ENCODE data around the genes ST3GAL5 and CD8A.

- PRO-cap, 6 experiments: peak in 6 of 6 experiments; most common minus-strand start chr2:85888908 (in 4)
- RAMPAGE, long total RNA, 2 experiments: start-site peak on the minus strand in 1 of 2 experiments, at chr2:85888862-85888911 at its widest, 9 reads per replicate
- RRBS: 1% methylated on average over 32 of the region's 102 CpGs
These were observed at the start of gene ST3GAL5 for GRCh38 chr2:85888199-85889087. Gene ST3GAL5, minus strand, starts transcription at chr2:85888990.

DNA sequence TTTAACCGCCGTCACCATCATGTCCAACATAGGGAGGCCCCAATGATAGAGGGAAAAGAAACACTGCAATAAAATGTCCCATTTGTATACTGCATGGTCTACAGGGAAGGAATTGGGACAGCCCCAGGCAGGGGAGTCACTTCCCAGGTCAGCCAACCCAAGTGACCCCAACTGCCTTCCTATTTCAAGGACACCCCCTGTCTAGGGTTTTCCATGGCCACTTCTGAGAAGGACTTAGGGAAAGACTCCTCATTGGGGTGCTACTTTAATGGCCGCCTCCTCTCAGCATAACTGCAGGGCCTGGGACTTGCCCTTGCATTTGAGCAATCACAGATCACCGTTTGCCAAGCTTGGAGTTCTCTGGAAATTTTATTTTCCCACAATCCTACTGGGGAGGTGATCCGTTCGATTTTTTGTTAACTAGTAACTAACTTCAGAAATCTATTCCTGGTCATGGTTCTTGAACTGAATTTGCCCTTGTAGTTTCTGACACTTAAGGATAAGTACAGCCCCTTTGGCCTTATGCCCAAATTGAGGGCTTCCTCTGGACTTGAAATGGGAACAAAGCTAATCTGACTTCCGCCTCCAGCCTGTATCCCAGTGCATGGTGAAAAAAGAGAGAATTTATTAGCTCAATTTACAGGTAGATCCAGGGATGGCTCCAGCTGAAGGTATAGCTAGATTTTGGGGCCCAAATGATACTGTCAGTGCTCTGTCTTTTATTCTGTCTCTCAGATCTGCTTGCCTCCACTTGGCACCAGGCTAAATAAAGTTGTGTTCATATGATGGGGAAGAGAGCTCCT, 60.5 kb upstream of the ST3GAL5 start:
- PRO-cap, 6 experiments: no peak in any of the 6 experiments
- RAMPAGE, long total RNA, 2 experiments: no peak in any of the 2 experiments
- RRBS: no CpG with 5 or more reads among the region's 7 CpGs

GRCh38 chr2:86106466-86106868, 432 bp downstream of the PTCD3 start:
- PRO-cap, 6 experiments: no peak in any of the 6 experiments
- RAMPAGE, long total RNA, 2 experiments: no peak in any of the 2 experiments
- RRBS: no CpG with 5 or more reads among the region's 15 CpGs

DNA sequence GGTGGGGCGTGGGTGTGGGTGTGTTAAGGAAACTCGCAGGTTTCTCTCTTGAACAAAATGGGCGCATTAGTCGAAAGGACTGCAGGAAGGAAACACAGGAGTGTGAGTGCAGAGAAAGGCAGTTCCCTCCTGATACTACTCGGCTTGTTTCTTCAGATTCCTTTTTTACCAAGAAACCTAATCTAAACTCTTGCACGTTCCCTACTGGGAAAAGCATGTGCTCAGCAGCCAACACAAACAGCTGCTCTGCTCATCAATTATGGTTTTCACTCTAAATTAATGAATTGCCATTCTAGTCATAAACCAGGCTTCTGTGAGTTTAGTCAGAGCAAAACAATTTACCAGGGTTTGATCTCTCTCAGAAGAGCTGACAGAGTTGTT, 57.4 kb downstream of the REEP1 start:
- PRO-cap, 6 experiments: peak in 1 of 6 experiments; most common minus-strand start position 152 of the sequence (in 1)
- RAMPAGE, long total RNA, 2 experiments: no peak in any of the 2 experiments
- RRBS: no CpG with 5 or more reads among the region's 6 CpGs

DNA sequence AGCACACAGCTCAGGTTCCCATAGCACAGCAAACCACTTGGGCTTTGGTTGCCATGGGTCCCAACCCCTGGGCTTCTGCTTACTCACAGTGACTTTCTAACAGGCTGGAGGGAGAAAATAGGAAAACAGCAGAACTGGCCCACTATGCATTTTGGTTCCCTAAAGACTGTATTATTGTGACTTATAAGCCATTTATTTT, 46.7 kb downstream of the REEP1 start:
- PRO-cap, 6 experiments: peak in 3 of 6 experiments; most common plus-strand start position 99 of the sequence (in 3)
- RAMPAGE, long total RNA, 2 experiments: no peak in any of the 2 experiments

- PRO-cap, 6 experiments: no peak in any of the 6 experiments
- RAMPAGE, long total RNA, 2 experiments: no peak in any of the 2 experiments
- RRBS: no CpG with 5 or more reads among the region's 7 CpGs
These were observed 42.3 kb downstream of the REEP1 start for GRCh38 chr2:86295134-86295542.

DNA sequence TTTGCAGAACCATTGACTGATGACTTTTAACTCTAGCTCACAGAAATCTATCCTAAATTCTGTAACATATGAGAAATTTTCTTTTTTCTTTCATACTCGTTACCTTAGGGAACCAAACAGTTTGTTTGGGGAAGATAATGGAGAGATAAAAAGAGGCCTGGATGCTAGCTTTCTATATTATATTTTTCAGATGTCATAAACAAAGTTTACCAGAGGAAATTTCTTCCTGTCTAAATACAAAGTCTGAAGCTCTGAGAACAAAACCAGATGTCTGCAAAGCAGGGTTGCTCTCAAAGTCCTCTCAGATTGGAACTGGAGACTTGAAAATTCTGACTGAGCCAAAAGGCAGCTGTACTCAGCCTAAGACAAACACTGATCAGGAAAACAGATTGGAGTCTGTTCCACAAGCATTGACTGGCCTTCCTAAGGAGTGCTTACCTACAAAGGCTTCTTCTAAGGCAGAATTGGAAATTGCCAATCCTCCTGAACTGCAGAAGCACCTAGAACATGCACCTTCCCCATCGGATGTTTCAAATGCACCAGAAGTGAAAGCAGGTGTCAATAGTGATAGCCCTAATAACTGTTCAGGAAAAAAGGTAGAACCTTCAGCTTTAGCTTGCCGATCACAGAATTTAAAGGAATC, 25.1 kb downstream of the KDM3A start:
- PRO-cap, 6 experiments: no peak in any of the 6 experiments
- RAMPAGE, long total RNA, 2 experiments: no peak in any of the 2 experiments
- RRBS: no CpG with 5 or more reads among the region's 3 CpGs

- PRO-cap, 6 experiments: no peak in any of the 6 experiments
- RAMPAGE, long total RNA, 2 experiments: no peak in any of the 2 experiments
- RRBS: no CpG with 5 or more reads among the region's 4 CpGs
These were observed 24.5 kb downstream of the RMND5A start for GRCh38 chr2:86744524-86745028.

DNA sequence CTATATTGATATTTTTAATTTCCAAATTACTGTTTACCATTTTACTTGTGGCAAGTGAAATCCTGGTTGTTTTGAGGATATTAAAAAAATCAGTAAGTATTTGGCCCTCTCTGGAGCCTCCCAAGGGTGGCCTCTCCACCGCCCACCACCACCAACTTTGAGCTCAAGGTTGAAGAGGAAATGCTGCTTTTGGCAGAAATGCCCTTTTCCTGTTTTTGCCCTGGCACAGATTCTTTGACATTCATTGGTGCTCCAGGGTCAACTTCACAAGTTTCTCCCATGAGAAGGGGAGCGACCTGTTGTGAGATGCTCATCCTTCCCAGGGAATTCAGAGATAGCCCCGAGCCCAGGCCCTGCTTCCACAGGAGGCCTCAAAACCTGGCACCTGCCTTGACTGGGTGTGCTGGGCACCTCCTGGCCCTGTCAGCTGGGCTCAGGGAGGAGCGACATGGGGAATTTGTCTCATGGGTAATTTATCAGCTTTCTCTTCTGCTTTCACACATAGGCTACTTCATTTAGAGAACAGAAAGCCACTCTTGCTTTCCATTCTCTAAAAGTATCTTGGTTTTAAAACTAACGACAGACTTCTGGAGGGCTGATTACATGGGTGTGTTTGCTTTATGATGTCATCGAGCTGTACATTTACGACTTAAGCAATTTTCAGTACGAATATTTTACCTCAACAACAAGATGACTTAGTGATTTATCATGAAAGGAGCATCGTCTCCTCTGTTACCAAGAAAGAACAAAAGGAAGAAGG, 6.9 kb downstream of the CD8A start:
- PRO-cap, 6 experiments: no peak in any of the 6 experiments
- RAMPAGE, long total RNA, 2 experiments: no peak in any of the 2 experiments
- RRBS: no CpG with 5 or more reads among the region's 9 CpGs

- PRO-cap, 6 experiments: no peak in any of the 6 experiments
- RAMPAGE, long total RNA, 2 experiments: no peak in any of the 2 experiments
- RRBS: no CpG with 5 or more reads among the region's 14 CpGs
These were observed 5.3 kb downstream of the CD8A start for GRCh38 chr2:86785356-86785938.

- PRO-cap, 6 experiments: no peak in any of the 6 experiments
- RAMPAGE, long total RNA, 2 experiments: no peak in any of the 2 experiments
- RRBS: 7% methylated on average over 12 of the region's 35 CpGs
These were observed at the start of gene CD8A for GRCh38 chr2:86790759-86791173. Gene CD8A, minus strand, starts transcription at chr2:86790913.

DNA sequence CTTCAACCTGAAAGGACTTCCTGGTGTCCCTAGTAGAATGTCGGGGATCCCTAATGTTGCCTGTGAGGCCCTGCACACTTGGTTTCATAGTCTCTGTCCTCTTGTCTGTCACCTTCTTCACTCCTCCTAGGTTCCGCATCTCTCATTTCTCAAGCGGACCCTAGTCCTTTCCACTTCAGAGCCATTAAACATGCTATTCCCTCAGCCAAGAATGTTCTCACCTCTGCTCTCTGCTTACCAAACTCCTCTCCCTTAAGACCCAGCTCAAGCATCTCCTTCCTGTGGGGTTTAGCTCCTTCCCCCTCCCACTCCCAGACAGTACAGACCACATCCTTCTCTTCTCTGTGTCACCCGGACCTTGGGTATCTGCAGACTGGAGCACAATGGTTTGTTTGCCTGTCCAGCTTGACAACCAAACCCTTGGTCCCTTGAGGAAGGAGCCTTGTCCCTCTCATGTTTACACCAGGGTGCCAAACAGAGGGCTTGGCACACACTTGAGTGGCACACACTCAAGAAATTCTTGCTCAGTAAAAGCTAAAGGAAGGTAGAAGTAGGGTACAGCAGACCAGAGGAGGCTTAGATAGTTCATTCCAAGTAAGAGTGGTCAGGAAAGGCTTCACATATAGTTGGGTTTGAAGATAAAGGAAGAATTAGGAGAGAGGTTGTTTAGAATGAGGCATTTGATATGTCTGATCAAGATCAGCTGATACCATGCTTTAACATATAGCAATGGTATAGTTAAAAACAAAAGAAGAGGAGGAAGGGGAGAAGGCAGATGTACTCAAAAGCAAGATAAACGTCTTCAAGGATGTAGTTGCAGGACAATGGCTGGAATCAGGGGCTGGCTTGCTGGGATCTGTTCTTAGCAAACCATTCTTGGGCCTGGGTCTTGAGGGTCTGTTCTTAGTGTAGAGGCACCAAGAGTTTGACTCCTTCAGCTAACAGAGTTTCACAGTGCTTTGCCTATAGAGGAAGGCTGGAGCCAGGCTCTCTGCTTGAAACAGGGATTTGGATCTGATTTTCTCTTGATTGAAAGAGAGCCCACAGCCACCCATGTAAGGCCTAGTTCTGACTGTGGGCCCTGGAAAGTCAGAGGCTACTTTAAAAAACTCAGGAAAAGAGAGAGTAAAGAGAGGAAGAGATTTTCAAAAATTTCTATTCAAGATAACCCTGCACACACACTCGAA, 4.4 kb upstream of the CD8A start:
- PRO-cap, 6 experiments: no peak in any of the 6 experiments
- RAMPAGE, long total RNA, 2 experiments: no peak in any of the 2 experiments
- RRBS: no CpG with 5 or more reads among the region's 6 CpGs

- PRO-cap, 6 experiments: peak in 1 of 6 experiments; most common minus-strand start chr2:87136751 (in 1)
- RAMPAGE, long total RNA, 2 experiments: no peak in any of the 2 experiments
- RRBS: no CpG with 5 or more reads among the region's 4 CpGs
These were observed 114.9 kb upstream of the PLGLB1 start for GRCh38 chr2:87136625-87136856.

- PRO-cap, 6 experiments: no peak in any of the 6 experiments
- RAMPAGE, long total RNA, 2 experiments: no peak in any of the 2 experiments
- RRBS: no CpG with 5 or more reads among the region's 7 CpGs
These were observed 264.8 kb upstream of the PLGLB2 start for GRCh38 chr2:87482887-87483614.

DNA sequence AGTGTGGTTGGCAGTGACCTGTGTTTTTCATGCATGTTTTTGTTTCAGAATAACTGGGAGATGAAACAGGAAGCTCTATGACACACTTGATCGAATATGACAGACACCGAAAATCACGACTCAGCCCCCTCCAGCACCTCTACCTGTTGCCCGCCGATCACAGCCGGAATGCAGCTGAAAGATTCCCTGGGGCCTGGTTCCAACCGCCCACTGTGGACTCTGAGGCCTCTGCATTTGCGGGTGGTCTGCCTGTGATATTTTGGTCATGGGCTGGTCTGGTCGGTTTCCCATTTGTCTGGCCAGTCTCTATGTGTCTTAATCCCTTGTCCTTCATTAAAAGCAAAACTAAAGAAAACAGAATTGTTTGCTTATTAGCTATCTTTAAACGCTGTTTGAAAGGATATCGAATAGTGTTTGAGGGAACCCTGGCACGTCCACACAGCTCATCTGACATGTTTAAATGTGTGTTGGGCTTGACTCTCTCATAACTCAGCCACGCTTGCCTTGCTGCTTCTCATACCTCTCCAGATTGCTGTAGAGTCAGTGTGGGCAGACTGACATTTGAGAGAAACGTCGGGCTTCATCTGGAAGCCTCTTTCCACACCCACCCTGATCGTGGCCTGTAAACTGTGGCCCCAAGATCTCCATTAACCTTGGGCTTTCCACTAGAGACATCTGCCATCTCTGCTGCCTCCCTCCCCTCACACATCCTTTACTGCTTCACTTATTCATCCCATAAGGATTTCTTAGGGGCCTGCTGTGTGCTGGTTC, 226.5 kb upstream of the PLGLB2 start:
- PRO-cap, 6 experiments: no peak in any of the 6 experiments
- RAMPAGE, long total RNA, 2 experiments: no peak in any of the 2 experiments
- RRBS: no CpG with 5 or more reads among the region's 16 CpGs

DNA sequence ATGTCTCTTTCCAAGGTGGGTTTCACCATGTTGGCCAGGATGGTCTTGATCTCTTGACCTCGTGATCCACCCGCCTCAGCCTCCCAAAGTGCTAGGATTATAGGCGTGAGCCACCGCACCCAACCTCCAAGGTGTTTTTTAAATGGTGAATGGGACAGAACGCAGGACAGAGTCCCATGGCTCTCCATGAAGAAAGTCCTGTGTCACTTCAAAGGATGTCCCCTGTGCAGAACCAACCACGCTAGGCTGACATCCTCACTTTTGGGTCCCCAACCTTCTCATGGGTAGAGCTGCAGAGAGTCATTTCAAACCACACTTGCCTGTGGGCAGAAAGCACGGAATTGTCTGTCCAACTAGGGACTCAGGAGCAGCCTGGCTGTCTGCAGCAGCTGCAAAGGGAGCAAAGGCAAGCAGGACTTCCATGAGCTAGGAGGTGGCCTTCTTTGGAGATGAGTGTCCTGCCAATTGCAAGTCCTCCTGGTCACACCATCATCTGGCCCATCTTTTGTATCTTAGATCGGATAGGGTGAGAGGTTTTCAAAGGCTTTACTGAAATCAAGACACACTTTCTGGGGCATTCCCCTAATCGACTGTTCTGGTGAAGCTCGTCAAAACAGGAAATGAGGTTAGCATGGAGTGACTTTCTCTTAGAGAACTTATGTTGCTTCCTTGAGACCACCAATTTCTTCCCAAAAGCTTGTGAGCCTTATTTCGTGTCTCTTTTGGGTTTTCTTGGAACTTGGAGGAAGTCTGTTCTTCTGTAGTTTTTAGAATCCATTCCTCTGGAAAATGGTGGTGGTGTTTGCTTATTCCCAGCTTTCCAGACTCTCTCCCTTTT, 222.4 kb upstream of the PLGLB2 start:
- PRO-cap, 6 experiments: no peak in any of the 6 experiments
- RAMPAGE, long total RNA, 2 experiments: no peak in any of the 2 experiments
- RRBS: no CpG with 5 or more reads among the region's 11 CpGs

GRCh38 chr2:87572047-87572264, 175.9 kb upstream of the PLGLB2 start:
- PRO-cap, 6 experiments: no peak in any of the 6 experiments
- RAMPAGE, long total RNA, 2 experiments: no peak in any of the 2 experiments
- RRBS: no CpG with 5 or more reads among the region's 2 CpGs

DNA sequence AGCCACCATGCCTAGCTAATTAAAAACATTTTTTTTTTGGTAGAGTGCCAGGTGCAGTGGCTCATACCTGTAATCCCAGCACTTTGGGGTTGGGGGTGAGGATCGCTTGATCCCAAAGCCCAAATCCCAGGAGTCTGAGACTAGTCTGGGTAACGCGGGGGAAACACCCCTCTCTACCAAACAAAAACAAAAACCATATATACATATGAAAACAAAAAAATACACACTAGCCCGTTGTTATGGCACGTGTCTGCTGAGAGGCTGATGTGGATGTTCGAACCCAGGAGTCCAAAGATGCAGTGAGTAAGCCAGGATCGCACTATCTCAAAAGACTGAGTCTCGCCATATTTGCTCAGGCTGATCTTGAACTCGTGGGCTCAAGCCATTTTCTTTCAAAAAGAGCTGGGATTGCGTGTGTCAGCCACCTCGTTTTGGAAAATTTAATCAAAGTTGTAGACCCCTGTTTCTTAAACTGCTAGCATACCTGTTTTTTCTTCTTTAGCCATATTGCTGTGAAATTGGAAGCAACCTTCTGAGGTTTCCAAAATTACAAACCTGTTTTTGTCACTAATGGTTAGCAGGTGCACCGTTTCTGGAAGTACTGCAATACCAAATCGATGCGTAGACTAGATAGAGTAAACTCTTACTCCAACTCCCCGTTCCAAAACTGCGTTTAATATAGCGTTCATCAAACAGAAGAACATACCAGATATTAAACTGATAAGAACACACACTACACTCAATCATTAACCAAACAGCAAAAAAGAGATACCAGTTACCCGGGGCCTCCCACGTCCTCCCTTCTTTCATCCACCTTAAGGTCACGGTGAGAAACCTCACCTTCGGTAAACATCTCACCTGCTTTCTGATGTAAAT, 39.6 kb downstream of the KRCC1 start:
- PRO-cap, 6 experiments: peak in 2 of 6 experiments; most common minus-strand start position 770 of the sequence (in 2)
- RAMPAGE, long total RNA, 2 experiments: no peak in any of the 2 experiments
- RRBS: no CpG with 5 or more reads among the region's 21 CpGs

DNA sequence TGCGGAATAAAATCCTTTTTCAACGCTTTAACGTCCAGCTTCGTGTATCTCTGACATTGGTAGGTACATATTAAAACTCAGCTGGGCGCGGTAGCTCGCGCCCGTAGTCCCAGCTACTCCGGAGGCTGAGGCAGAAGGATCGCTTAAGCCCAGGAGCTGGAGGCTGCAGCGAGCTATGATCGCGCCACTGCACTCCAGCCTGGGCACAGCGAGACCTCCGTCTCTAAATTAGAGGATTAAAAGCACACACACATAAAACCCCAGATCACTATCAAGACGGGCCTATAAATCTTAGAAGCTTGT, 889 bp downstream of the KRCC1 start:
- PRO-cap, 6 experiments: no peak in any of the 6 experiments
- RAMPAGE, long total RNA, 2 experiments: no peak in any of the 2 experiments
- RRBS: no CpG with 5 or more reads among the region's 17 CpGs

- PRO-cap, 6 experiments: no peak in any of the 6 experiments
- RAMPAGE, long total RNA, 2 experiments: no peak in any of the 2 experiments
- RRBS: no CpG with 5 or more reads among the region's 3 CpGs
These were observed 7.9 kb downstream of the THNSL2 start for GRCh38 chr2:88178080-88178437.